Airway epithelial cell (primary cell): ENCODE measurements around the gene STX18.

- RAMPAGE, long total RNA: no peak
These were observed 188.3 kb downstream of the ADRA2C start for GRCh38 chr4:3954331-3955128.

DNA sequence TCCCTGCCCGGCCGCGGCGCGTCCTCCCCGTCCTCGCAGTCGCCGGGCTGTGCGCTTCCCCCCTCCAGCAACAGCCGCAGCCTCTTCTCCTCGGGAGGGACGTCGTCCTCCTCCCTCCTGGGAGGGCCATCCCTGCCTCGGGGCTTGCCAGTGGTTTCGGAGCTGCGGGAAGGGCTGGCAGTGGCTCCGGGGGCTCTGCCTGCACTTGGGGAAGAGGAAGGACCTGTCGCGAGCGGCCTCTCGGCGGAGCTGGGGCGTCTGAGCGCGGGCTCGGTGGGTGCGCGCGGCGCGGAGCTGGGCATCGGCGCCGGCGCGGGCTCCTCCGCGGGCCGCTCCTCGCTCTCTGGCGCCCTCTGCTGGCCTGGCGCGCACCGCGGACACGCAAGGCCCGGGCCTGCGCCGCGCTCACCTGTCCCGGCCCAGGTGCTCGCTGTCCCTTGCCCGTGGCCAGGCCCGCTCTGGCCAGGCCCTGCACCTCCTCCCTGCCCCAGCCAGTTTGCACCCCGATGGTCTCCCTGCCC is 119.4 kb downstream of the OTOP1 start:
- RAMPAGE, long total RNA: no peak

GRCh38 chr4:4269018-4269959 is 20.7 kb downstream of the LYAR start:
- RAMPAGE, long total RNA: no peak

GRCh38 chr4:4348366-4349021 is 38.4 kb upstream of the NSG1 start:
- RAMPAGE, long total RNA: no peak

GRCh38 chr4:4389588-4389834 is 2.6 kb downstream of the NSG1 start:
- RAMPAGE, long total RNA: no peak

DNA sequence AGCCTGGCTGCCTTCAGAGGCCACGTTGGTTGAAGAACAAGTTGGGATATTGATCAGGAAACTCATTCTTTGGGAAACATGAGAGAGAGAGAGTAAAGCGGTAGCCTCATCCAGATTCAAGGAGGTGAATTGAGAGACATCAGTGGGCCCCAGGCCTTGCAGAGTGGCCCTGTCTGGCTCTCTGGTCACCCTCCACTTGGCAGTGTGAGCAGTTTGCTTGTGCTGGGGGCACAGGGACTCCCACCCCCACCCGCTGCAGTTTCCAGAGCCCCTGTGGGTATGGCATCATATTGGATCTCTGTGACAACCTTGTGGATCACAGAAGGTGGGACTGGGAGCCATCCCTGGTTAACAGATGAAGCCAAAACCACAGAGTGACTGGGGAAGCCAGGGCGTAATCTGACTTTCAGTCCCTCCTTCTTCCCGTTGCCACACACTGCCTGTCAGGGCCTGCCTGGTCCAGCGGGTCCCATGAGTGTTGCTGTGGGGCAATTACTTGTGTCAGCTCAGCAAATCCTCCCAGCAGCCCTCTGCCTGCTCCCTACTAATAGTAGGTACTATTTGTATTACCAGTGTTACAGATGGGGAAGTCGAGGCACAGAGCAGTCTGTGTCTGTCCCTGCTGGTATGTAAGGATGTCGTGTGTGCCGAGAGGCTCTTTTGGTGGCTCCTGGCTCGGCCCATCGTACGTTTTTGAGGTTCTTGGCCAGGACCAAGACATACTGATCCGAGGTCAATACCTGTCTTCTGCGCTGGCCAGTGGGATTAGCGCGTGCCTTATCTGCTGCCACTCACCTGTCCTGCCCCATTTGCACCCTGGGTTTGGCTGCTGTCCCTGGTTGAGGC is 5.6 kb downstream of the NSG1 start:
- RAMPAGE, long total RNA: no peak

DNA sequence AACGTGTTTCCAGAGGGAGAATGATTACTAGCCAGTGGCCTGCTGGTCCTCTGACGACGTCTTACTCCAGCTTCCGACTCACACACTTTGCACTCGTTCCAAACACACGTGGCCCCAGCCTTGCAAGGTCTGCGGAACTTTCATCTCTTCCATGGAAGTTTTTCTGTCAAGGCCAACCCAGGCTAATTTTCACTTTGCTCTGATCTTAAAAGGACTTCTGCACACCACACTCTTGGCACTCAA is 69.5 kb downstream of the STX18 start:
- RAMPAGE, long total RNA: no peak

DNA sequence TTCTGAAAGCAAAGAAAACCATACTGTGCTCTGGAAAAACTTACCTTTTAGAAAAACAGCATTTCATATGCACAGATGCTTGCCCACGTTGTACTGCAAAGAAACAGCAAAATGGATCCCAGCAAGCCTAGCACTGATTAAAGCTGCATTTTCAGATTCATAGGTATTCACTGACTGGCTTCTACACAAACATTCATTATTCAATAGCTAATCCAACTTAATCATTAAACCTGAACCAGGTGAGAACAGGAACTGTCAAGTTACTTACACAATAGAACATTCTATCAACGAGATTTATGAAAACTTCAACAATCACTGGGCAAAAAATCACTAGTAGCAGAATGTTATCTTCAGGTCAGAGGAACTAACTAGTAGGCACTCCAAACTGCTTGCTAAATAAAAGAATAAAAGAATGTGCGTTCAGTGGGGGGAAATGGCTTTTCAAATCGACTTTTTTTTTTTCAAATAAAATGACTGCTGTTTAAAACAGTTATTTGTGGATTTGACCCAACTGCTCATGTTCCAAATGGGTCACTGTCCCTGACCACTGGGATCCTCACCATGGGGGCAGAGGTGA is 42.3 kb downstream of the STX18 start:
- RAMPAGE, long total RNA: no peak

DNA sequence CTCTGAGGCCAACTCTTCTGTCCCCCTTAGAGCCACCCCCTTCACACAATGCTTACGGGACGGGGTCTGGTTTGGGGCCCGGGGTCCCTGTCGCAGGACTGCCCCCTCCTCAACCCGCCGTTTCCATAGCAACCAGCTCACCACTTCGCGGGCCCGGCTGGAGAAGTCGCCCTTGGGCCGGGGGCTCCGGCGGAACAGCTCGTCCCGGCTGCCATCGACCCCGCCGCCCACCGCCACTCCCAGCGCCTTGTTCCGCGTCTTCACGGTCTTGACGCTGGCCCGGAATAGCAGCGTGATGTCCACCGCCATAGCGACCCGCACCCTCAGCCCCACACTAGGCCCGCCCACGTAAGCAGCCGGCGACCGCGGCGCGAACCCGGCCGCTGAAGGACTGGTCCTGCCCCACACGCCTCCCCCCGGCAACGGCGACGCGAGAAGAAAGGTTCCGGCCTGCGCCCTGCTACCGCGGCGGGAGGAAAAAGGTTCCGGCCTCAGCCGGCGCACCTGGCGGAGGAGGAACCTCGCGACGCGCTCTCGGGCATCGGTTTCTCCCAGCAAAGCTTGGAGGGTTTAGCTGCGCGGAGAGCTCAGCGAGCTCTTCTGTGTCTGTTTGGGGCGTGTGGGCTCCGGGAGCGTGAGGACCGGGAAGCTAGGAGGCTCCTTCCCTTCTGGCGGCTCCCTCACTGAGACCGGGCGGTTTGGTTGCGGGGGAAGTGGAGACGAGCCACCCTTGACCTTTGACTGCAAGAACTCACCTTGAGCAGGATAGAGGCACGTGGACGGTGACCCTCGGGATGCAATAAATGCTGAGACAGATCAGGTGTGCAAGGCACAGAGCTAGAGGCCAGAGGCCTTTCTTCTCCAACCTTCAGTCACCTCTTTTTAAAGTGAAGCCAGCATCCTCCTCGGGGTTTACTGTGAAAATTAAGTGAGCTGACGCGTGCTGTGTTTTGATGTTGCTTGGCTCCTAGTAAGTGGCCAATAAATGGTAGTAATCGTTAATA is at the start of gene STX18:
Gene STX18, minus strand, starts transcription at position 393 of the 1,004 bp plus-strand sequence.
- RAMPAGE, long total RNA: start-site peak on the minus strand centred at position 355 of the sequence, 61 bp wide, 409 and 203 reads in 2 replicates; start-site peak on the plus strand centred at position 518 of the sequence, 73 bp wide, 46 and 12 reads in 2 replicates

GRCh38 chr4:4959234-4959619 is 60.0 kb downstream of the CYTL1 start:
- RAMPAGE, long total RNA: no peak

- RAMPAGE, long total RNA: no peak
These were observed 14.0 kb upstream of the CYTL1 start for GRCh38 chr4:5032951-5033921.

DNA sequence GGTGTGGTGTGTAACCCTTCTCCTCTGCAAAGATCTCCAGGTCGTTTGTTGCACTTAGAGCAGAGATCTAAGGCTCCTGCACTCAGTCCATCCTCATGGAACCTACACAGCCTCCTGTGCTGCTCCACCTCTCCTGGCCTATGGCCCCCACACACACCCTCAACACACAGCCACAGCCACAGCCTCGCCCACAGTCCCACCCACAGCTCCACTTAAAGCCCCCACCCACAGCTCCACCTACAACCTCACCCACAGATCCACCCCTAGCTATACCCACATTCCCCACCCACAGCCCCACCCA is 322.8 kb downstream of the EVC2 start:
- RAMPAGE, long total RNA: no peak

GRCh38 chr4:6385995-6386541 is 86.3 kb downstream of the PPP2R2C start:
- RAMPAGE, long total RNA: no peak

DNA sequence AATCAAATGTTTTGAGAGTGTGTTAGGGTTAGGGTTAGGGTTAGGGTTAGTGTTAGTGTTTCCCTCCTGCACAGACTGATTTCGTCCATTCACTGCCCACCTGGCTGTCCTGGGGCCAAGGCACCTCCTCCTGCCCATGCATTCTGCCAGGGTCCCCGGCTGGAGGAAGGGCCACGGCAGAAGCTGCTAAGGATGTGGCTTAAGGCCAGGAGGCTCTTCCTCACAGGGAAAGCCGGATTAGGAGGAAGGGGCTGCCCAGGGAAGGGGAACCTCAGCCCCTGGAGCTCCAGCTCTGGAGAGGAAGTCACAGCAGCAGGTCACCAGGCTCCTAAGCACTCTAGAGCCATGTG is 48.6 kb downstream of the PPP2R2C start:
- RAMPAGE, long total RNA: no peak

- RAMPAGE, long total RNA: no peak
These were observed 2.1 kb downstream of the S100P start for GRCh38 chr4:6695659-6696261.

GRCh38 chr4:6725038-6725237 is 9.0 kb downstream of the BLOC1S4 start:
- RAMPAGE, long total RNA: no peak

DNA sequence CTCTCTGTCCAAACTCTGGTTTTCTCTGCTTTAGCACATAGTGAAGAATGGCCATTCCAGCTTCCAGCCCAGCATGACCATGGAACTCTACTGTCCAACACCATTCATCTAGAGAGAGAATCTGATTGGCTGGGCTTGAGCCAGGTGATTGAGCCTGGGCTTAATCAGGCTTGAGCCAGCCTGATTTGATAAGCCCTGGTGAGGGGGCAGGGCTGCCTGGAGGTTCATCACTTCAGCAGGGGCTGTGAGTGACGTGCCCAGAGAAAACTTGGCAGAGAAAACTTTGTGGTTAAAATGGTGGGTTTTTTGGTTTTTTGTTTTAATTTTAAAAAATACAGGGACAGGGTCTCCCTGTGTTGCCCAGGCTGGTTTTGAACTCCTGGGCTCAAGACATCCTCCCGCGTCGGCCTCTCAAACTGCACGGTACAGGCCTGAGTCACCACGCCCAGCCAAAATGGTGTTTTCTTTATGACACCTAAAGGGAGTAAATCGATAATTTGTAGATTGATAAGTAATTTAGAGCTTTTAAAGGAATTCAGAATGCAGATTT is 62.6 kb downstream of the KIAA0232 start:
- RAMPAGE, long total RNA: no peak

DNA sequence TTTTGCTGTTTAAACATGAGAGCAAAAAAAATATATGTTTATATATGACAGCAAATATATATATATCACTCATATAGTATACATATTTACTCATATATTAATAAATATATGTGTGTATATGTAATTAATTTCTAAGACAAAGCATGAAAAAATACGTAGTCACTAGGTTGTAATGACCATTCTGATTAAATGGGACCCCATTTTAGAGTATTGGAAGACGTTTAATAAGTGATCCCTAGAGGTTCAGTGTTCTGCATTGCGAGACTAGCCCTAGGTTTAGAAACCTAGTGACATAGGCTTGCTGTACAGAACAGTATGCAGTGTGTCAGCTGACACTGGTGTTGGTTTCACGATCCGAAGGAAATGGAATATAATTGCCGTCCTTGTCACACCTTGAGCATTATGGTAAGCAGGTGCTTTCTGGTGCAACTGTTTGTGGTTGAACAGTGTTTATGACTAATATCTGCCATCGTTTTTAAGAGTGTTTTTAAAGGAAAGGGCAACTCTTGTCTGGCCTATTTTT is 54.1 kb upstream of the TBC1D14 start:
- RAMPAGE, long total RNA: no peak

- RAMPAGE, long total RNA: no peak
These were observed 635 bp upstream of the TBC1D14 start for GRCh38 chr4:6908831-6909550.

- RAMPAGE, long total RNA: no peak
These were observed 7.9 kb downstream of the TBC1D14 start for GRCh38 chr4:6917166-6918234.